Endodermal cell (in vitro differentiated cells): Measurements from ENCODE around the gene CD302.

- PRO-cap, result no peak
Measured at GRCh38 chr2:158599678-158600553, 143.2 kb downstream of the PKP4 start.

GRCh38 chr2:158722968-158723472 is 72.1 kb upstream of the DAPL1 start:
- PRO-cap, result no peak

DNA sequence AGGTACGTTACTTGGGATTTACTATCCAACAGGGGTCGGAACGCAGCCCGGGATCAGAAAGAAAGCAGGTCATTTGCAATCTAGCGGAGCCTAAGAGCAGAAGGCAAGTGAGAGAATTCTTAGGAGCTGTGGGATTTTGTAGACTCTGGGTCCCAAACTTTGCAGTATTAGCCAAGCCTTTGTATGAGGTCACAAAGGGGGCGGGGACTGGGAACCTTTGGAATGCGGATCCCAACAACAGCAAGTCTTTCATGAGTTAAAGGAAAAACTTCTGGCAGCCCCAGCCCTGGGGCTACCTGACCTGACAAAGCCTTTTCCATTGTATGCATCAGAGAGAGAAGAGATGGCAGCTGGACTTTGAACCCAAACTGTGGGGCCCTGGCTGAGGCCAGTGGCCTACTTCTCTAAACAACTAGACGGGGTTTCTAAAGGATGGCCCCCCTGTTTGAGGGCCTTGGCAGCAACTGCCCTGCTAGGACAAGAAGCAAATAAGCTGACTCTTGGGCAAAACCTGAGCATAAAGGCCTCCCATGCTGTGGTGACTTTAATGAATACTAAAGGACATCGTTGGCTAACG is 73.3 kb downstream of the DAPL1 start:
- PRO-cap, result bidirectional peak, plus-strand start at position 322 of the sequence, minus-strand start at position 147 of the sequence

GRCh38 chr2:158953807-158954221 is 14.6 kb upstream of the TANC1 start:
- PRO-cap, result no peak

DNA sequence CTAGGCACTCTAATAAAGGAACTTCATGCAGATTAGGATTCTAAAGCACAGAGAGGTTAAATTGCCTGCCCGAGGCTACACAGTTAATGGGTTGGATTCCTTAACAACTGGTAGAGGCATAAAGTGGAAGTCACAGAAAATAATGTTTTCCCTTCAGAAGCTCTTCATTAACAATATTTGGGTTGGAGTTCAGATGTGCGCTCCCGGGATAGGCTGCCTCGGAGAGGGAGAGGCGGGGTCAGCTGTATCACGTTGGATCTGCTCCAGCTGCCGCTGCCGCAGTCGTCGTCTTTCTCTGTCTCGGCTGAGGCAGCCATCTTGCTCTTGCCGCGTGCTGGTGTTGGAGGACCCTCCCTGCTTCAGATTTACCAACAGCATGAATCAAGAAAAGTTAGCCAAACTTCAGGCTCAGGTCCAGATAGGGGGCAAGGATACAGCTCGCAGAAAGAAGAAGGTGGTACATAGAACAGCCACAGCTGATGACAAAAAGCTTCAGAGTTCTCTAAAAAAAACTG is 35.1 kb downstream of the TANC1 start:
- PRO-cap, result no peak

GRCh38 chr2:159042025-159042667 is 73.7 kb downstream of the TANC1 start:
- PRO-cap, result no peak

- PRO-cap, result no peak
Measured at GRCh38 chr2:159090325-159090875, 122.0 kb downstream of the TANC1 start.

DNA sequence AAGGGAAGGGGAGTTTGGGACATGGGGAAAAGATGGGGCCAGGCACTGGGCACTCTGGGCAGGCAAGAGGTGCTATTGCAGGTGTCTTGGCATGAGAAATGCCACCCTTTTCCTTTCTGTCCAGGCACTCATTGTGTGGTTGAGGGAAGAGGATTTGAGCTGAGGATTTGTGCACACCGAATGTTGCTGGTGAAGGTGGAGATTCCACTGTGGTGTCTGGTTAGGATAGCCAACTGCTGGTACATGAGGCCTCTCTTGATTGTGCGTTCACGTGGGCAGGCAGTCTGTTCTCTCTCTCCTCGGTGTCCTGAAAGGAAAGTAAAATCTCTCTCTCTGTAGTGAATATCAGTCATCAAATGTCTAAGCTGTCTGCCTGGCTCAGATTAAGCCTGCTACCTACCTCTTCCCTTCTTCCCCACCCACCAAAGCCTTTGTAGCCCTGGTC is 149.1 kb downstream of the WDSUB1 start:
- PRO-cap, result no peak

DNA sequence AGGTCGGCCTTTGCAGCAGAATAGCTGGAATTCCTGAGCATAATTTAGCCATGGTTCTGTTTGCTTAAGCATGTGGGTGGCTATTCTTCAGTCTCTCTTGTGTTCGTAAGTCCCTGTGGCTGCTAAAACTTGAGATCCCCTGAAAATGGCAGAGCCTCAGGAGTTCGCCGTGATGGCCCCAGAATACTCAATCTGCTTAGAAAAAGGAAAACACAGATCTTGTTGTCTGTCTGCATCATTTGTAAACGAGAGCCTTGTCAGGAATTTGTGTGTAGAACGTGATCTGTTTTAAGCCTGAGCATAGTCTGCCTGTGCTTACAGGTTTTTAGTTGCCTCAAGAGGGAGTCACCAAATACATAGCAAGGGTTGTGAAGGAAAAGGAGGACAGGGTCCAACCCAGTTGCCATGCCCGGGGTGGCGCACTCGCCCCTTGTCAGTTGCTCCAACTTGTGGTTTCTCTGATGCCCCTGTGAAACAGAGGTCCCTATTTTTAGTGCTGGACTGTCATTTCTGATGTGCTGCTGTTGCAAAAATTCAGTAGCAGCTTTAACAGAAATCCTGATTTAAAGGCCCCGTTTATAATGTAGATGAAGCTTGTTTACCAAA is 74.9 kb downstream of the WDSUB1 start:
- PRO-cap, result unidirectional peak, plus-strand start at position 90 of the sequence

DNA sequence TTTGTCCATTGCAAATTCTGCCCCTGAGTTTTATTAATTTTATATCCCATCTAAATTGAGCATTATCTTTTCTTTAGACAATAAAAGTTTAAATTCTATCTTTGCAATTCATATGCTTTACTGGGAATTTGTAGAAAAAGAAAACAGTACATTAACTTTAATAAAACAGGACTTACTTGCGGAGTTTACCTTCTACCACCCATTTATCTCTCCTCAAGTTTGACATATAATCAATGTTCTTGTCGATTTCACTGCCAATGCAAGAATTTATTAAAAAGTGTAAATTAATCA is 96.9 kb upstream of the WDSUB1 start:
- PRO-cap, result no peak

DNA sequence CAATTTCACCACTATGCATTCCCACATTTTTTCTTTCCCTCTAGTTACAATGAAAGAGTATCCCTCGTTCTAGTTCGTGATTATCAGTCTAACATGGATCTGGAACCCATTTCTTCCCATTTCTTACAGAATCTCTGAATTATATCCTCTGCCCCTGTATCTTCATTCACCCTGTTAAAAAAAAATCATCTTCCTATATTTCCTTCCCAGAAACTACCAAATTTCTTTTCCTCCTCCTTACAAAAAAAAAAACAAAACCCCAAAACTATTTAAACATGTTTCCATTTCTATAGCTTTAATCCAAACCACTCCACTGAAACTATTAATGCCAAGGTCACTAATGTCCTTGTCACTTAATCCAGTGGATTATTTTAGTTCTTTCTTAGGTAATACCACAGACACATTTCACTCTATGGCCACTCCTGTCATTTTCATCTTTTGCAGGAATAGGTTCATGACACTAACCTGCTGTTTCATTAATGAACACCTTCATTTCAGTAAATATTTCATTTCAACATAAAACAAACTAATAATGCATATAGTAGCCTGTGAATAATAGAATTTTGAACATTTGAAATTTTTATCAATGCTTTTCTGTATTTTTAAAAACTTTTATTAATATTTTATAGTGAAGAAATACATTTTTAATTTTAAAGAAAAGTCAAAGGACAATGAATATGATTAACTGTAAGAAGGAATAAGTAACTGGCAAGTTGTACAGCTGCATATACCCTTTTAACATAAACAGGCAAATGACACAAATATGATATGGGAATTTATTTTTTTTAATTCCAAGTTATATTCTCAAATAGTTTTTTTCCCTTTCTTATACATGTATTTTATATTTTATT is 12.7 kb downstream of the BAZ2B start:
- PRO-cap, result no peak

DNA sequence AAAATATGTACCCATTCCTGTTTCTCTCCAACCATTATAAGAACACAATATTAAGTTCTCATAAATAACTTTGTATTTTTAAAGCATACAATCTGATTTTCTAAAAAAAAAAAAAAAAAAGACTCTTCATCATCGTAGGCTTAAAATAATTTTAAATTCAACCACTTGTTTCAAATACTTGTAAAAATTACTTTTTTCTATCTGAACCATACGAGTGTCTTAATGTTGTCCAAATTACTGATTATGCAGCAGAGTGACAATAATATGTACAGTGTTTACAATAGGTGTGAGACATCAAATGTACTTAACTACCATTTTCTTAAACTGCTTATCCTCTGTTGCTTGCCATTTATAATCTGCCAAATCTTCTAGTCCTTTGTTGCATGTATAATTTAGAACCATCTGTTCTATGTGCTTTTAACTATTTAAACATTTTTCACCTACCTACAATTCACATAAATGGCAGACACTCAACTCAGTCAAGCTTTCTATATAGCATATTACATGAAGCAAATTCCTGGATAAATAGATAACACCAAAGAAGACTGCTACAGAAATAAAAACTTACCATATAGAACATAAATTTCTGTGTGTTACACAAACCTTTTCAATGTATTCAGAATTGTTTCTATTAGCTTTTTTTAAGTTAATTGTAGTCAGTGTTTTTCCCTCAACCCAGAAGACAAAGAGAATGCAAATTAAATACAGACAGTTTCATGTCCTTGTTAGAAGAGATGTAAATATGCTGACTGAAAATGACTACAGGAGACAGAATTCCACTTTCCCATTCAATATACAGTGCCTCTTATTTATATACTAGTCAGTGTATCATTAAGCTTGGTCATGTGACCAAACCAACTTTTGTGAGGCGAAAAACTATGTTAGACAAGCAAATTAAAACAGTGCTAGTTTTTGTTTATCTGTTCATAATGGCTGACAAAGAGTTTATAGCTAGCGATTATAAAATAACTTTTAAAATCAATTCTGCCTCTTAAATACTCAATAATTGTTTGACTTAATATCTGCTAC is 2.7 kb downstream of the BAZ2B start:
- PRO-cap, result no peak

DNA sequence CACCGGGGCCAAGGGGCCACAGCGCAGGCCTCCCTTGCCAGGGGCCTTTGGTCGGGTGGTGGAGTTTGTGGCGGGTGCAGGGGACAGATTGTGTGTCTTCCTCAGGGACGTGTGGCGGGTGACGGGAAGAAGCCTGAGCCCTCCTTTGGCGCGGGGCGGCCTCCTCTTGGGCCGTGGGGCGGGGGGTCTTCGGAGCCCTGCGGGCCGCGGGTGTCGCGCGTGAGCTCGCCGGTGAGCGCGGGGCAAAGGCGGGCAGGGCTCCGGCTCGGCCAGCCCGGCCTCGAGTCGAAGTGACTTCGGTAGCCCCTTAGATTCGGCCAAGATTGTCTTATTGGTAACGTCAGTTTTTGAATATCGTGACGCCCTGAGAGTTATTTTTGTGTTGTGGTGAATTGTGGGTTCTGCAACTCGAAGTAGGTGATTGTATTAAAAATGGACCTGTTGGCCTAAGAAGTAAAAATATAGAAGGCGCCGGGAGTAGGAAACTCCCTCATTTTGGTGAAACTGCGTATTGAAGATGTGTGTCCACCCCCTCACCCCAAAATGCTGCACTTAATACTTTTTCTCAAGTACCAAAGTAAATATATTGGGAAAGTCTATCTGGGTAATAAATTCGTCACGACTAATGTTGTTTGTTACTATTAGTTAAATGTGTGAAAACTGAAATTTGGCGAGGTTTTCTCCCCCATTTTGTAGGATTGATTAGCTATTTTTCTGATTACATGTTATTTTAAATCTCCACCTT is 673 bp downstream of the MARCHF7 start:
- PRO-cap, result bidirectional peak, plus-strand start at position 376 of the sequence, minus-strand start at position 292 of the sequence

- PRO-cap, result unidirectional peak, plus-strand start at chr2:159797715; bidirectional peak, plus-strand start at chr2:159798170, minus-strand start at chr2:159798121
Measured at GRCh38 chr2:159797335-159798635, at the start of gene CD302. Gene CD302, minus strand, starts transcription at chr2:159798208.

DNA sequence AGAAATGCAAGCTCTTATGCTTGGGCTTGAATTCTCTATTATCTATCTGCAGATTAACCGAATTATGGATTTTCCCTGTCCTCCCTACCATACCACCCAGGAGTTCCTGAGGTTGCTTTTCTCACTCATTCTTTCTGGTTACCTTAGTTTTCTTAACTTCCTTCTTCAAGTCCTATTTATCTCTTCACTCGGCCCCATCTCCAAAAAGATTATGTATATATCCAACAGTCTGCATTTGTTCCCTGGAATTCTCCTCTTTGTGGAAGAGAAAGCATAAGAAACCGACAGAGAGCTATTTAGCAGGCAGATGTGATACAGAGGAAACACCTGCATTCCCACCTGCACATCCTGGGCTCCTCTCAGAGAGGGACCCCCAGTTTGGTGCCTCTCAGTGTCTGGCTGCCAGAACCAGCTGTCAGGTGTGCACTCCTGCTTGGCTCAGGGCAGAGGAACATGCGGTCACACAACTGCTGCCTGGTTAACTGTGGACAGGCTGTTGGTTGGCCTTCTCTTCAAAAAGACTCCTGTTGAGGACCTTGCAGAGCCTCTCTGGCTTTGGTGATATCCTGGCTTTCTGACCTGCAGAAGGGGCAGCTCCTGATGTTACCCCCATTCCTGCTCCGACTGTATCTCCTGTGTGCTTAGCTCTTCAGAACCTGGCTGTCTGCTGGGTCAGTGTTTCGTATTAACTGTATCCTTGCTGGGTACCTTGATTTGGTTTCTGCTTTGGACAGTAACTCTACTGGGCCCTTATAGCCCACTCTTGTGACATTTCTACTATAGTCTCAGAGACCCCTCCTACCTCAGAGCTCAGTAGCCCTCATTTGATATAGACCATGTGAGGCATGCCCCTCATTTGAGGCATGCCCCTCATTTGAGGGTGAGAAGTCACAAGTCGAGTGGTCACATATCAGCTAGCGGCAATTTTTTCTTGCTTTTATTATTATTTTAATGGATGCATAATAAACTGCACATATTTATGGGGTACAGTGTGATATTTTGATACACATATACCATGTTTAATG is 54.5 kb downstream of the ITGB6 start:
- PRO-cap, result no peak

- PRO-cap, result no peak
Measured at GRCh38 chr2:160214600-160215082, 14.6 kb upstream of the ITGB6 start.

- PRO-cap, result no peak
Measured at GRCh38 chr2:160227294-160227686, 27.2 kb upstream of the ITGB6 start.

DNA sequence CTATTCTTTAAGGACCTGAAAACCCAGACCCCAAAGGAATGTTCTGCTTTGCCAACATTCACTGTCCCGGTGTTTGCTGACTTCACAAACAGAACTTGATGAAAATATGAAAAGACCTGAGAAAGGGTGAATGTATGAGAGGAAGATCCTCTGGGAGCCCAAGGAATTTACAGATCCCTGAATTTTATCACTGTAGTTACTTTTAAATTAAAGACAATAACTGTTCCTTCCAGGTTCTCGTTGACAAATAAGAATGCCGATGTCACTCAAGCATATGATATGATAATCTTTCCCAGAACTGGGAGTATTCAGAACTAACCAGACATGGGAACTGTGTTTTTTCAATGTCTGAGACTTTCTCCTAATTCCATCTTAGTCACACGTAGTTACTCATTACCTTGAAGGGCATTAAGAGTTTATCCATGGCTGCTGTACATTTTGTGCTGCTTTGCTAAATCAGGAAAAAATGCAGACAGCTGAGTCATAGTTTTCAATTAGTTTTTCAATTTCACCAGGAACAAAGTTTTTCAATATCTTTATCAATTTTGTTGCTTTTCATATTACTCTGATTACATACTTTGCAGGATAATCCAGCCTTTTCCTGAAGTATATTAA is 28.4 kb upstream of the ITGB6 start:
- PRO-cap, result no peak

GRCh38 chr2:160269157-160269816 is 69.2 kb upstream of the ITGB6 start:
- PRO-cap, result no peak

GRCh38 chr2:160272453-160273420 is 72.7 kb upstream of the ITGB6 start:
- PRO-cap, result no peak